ENCODE measurements around a stretch of chr9.

DNA sequence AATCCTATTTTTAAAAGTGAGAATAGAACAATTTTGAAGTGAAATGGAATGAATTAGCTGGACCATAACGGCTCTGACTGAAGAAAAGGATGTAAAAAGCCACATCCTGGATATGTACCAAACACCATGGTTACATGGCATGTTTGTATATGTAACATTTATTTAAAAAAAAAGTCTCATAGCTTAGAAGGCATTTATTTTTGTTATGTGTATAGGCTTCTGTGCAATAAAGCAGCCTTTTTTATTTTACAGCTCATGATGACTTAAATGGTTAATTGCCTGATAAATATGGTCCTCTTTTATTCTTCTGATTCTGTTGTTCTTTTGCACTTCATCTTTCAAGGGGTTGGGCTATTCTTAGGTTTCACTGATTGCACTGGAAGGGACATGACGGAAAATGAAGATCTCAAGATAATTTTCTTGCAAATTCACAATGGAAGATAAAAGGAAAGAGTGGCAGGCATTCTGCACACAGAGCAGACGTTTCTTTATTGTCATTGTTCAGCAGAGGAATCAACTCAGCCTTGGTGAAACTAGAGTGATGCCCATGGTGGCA is 63.1 kb downstream of the DOCK8 start:
- PRO-cap, result no peak

- PRO-cap, result no peak
Observed at GRCh38 chr9:278289-279405, 64.0 kb downstream of the DOCK8 start.

DNA sequence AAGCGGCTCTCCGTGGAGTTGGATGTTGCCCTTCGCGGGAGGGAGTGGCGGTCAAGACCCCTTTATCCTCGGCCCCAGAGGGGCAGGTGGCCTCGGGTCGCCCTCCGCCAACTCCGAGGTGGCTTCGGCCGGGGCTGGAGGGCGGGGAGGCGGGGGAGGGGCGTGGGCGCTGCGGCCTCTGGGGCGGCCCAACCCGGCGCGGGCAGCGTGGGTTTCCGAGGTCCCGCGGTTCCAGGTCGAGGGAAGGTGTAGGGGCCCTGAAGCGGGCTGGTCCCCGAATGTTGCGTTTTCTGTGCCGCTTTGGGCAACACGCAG is 664 bp downstream of the KANK1 start:
- PRO-cap, result no peak

DNA sequence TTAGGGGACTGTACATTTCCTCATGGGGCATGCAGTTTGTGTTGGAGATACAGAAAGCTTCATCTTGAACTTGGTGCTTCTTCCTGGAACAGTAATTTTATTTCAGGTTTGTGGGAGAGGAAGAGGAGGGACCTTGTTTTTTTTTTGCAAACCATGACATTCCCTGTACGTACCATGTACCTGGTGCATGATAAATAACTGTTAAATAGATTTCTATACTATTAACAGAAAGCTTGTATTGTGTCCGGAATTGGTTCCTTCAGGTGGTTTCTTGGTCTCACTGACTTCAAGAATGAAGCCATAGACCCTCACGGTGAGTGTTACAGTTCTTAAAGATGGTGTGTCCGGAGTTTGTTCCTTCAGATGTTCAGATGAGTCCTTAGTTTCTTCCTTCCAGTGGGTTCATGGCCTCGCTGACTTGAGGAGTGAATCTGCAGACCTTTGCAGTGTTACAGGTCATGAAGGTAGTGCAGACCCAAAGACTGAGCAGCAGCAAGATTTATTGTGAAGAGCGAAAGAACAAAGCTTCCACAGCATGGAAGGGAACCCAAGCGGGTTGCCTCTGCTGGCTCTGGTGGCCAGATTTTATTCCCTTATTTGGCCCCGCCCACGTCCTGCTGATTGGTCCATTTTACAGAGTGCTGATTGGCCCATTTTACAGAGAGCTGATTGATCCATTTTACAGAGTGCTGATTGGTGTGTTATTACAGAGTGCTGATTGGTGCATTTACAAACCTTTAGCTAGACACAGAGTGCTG is 72.3 kb downstream of the KANK1 start:
- PRO-cap, result no peak

DNA sequence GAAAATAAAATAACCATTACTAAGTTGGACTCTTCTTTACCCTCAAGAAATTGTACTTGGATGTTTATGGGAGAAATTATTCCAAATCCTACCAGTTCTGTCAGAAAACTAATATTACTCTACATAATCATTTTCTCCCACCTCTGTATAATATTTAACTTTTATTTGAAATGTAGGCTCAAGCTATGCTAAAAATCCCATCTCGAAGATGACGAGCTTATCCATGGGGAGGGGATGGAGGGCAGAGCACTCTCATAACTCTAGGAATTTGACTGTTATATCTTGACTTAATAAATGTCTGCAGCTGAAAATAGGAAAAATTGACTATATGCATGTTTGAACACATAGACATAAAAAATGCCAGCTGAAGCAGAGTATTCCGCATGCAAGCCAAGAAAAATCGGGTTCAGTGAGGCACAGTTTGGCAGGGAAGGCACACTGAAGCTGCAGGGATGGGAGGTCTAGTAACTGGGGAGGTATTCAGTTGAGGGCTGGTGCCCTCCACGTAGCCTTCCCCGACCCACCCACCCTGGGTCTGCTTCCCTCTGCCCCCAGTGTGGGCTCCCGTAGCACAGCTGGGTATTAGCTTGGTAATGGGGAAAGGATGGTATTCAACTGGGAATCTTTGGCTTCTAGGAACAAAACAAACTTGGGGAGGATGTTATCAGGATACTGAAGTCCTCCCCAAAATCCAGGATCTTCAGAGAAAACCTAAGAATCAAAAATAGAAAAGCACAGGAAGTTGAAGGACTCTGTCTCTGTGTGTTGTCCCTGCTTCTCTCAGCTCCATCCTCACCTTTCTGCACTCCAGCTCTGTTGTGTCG is 74.4 kb downstream of the KANK1 start:
- PRO-cap, result no peak

DNA sequence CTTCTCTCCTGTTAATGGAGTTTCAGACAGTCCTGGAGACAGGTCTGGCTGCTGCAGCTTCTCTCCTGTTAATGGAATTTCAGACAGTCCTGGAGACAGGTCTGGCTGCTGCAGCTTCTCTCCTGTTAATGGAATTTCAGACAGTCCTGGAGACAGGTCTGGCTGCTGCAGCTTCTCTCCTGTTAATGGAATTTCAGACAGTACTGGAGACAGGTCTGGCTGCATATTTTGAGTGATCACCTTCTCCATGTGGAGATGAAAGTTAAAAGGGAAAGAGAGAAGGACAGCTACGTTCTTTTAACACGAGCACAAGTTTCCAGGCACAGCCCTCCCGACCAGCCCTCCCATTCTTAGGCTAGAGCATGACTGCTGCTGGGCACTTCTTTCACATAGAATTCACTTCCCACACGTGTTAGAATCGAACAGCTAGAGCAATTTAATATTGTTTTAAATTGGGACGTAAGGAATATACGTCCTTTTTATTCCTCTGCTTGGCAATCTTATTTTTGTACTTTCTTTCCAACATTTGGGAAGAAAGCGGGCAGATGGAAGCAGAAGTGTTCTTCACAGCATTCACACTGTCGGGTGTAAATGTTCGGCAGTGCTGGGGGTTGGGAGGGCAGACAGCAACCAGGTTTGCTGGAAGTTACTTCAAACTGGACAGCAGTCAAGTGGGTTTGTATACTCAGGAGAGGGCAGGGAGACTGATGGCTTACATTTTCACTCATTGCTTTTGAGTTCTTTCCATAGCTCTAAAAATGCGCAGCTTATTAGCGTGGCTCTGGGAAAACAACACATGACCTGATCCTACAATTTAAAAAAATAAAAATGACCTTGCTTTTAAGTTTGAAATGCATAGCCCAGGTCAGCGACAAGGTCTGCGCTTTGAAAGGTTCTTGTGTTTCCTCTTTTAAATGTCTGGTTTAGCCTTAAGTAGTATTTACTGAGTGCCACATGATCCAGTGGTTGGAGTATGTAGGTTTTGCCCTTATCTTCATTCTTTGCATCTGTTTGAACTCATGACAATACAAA is 133.1 kb upstream of the DMRT1 start:
- PRO-cap, result no peak

DNA sequence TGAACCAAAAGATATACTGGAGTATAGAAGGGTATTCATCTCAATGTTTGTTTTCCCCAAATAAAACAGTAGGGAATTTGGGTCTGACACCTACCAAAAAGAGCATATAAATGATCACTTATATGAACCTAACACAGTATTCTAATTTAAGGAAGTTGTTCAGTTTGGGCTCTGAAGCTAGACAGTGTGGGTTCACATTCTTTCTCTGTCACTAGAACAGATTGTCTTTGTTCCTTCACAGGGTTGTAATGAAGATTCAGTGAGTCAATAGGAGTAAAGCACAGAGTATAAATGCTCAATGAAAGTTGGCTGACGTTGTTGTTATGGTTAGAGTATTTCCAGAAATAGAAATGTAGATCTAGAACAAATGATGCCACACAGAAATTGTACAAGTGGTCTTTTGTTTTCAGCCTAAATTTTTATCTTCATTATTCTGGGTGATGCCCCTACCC is 125.5 kb upstream of the DMRT1 start:
- PRO-cap, result no peak

- PRO-cap, result no peak
Observed at GRCh38 chr9:742135-742414, 99.4 kb upstream of the DMRT1 start.

- PRO-cap, result no peak
Observed at GRCh38 chr9:752088-752376, 89.5 kb upstream of the DMRT1 start.

DNA sequence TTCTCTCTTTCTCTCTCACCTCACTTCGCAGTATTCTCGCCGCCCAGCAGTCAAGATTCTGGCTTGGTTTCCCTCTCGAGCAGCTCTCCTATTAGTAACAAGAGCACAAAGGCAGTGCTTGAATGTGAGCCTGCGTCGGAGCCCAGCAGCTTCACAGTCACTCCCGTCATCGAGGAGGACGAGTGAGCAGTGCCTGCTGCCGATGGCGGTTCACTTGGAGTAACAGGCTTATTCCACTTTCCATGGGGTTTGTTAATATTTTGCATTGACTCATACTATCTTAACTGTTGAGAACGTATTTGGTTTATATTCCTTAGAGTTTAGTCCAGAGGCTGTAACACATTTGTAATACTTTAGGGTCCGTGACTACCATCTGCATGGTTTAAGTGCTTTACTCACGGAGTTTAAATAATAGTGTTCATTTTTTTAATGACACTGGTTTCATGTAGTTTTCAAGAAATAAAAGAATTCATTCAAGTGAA is 8.5 kb upstream of the DMRT3 start:
- PRO-cap, result no peak

GRCh38 chr9:1042196-1042757 is 7.9 kb upstream of the DMRT2 start:
- PRO-cap, result no peak

DNA sequence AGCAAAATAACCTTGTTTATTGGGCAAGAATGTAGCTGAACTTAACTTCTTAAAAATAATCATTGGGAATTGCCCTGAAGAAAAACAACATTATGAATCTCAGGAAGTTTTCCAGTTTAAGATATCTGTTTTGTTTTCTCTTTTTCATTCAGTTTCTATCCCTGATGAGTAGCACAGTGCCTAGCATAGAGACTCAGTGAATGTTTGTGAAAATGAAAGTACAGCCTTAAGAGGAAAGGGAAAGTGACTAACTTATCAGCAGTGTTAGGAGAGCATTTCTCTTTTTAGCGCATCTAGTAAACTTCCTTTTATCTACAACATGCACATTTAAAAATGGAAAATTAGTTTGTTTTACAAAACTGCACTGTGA is 110.7 kb downstream of the SMARCA2 start:
- PRO-cap, result no peak

DNA sequence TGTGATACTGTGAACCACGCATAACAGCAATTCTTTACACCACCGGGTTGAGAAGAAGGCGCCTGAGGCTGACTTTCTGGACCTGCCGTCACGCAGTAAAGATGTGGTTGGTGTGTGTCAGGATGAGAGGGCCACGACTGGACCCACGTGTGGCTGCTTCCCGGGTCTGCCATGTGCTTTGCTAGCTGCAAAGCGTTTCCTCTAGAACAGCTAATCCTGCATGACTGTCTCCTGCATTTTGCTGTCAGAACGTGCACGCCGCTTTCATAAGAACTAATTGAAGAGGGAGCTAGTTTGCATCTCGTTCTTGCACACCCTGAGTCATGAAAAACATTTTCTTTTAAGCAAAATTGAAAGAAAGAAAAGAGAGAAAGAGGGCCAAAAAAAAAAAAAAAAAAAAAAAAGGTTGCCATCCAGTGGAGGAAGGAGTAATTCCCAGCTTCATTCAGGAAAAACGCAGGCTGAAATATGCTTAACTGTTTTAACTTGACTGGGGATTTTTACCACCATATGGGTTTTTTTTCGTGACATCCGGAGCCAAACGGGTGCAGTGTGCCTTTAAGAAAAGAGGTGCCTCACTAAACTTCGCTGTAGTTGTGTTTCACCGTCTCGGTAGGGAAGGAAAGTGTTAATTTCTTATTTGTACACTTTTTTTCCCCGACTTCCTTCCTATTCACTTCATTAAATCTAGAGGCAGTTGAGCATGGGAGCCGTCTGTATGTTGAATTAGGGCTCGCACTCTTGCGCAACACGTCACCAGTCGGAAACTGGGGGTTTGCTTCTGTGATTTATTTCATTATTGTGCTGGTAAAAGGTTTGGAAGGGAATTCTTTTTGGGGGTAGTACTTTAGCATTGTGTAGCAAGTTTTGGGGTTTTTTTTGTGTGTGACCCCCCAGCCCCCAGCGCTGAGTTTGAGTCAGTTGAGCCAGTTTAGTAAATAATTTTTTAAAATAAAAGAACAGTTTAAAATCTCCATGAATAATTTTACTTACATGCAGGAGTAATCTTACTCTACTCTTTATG is 142.9 kb downstream of the SMARCA2 start:
- PRO-cap, result bidirectional peak, plus-strand start at position 540 of the sequence, minus-strand start at position 331 of the sequence

DNA sequence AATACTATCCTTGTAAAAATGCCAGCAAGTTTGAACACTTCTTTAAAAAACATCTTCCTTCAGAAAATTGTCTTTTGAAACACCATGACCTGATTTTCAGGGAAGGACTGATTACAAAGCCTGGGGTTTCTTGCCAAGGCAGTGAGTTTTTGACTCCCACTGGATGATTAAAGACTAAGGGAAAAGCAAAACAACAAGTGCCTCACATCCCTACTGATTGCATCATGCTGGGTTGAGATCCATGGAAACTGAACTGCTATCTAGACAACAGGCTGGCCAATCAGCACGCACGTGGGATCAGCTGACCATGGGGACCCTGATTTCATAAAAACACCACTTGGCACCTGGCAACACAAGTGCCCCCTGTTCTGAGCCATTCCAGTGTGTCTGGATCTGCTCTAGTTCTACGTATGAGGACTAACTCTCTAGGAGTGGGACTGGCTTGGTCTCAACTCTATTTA is 212.3 kb downstream of the SMARCA2 start:
- PRO-cap, result no peak

DNA sequence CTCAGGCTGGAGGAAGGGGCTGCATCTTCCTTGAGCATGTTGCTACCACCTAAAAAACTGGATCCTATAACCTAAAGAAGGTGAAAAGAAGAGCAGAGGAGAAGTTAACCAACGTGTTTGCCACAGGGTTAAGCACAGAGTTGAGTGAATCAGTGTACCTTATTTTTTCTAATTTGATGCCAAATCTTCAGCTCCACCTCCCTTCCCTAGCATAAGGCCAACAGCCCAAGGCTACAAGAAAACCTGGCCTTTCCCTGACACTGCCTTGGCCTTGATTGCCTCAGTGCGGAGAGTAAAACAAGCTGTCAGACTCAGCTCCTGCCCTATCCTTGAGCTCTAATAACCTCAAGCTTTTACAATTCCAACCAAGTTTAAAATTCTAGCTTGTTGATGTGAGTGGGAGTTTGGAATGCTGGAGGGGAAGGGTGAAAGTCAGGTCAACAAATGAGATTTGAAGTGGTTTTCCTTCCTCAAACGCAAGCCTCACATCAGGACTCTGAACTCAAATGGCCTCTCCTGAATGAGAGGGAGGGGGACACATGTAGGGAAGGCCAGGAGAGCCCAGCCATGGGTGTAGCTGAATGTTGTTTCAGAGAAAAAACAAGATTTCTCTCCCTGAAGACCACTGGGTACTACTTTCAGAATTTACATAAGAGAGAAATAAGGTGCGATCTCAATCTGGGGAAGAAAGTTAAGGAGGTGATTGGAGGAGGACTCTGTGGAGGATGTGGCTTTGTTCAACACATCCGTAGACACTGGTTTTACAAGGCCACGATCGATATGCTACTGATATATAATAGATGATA is 196.9 kb upstream of the VLDLR start:
- PRO-cap, result no peak

DNA sequence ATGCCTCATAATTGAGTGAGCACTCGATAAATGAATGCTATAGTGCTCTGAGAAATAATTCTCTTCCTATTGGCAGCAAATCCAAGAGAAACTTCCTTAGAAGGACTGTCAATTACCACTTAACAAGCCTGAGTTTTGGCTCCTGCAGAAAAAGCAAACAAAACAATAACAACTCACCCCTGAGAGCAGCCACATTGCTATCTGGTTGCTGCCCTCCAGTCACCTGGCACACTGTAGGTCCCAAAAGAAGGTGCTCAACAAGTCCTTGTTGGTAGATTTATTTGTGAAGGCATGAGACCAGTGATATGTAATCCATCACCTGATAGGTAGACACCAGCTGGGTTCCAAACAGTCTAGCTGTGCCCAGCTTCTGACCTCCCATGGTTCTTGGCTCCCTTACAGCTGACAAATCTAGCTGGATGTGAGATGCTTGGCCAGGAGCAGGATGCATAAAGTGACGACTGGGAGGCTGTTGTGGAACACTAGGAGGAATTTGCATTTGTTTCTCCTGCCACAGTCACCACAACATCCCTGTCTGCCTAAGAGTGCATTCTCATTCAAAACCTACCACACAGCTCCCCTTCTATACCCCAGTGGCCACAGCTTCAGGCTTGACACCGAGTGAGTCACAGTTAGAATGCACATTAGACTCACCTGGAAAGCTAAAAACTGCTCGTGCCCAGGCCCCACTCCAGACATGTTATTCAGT is 7.9 kb upstream of the VLDLR start:
- PRO-cap, result no peak

DNA sequence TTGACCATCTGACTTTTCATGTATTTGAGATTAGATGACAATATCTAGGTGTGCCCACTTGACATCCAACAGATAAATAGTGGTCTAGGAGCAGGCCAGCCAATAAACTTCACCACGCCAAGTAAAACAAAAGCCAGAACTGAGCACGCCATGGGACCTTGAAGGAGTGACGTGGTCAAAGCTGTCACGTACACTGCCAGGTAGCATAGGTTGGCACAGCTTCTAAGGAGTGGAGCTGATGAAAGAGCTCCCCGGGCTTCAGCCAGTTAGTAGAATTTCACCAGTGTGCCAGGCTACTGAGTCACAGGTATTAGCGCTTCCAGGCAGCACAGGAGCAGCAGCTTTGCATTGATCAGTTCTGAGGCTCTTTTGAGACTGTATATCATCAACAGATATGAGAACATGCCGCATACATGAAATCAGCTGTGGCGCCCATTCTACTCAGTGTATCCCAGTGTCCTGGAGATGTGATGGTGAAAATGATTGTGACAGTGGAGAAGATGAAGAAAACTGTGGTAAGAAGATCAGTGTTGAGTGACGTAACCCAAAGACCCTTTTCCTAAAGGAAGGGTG is 19.5 kb downstream of the VLDLR start:
- PRO-cap, result no peak

DNA sequence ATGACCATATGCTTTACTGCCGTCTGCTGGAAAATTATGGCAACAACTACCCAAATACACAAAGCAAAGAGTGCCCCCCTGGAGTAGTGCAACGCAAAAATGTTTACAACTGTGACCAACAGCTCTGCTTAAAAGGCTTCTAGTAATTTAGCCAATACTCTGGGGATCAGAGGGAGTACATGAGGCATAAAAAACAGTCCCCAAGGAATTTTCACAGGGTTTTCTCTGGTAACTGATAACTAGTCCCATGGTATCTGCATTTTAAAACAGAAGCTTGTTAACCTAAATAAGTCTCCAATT is 10.9 kb downstream of the KCNV2 start:
- PRO-cap, result no peak

GRCh38 chr9:3491874-3492905 is 33.6 kb downstream of the RFX3 start:
- PRO-cap, result no peak

DNA sequence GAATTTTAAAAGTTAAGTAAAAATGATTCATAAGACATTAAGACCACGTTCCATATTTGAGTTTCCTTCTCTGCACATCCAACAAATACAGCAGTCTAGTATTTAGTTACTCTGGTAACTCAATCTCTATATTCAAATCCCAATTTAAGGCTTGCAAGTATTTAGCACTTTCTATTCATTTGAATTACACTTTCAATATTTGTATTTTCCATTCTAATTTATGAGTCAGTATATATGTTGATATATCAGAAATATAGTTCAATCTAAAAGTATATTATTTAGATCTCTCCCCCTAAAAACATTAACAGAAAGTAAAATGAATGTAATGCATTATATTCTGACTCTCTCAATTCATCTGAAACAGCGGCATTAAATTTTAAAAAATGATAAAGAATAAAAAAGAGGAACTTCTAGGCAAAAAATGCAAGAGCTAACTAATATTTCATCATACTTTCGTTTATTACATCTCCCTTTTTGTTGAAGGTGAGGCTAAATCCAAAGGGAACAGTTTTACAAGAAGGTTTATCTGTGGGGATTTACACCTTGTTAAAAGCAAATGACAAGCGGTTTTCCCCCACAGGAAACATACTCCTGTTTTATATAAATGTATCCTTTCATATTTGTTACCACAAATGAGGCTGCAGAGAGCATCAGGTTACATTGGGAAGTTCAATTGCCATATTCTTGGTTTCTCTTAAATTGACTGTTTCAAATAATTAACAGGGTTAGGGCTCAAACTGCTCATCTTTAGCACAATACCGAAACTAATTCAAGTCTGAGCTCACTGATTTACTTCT is 17.5 kb downstream of the RFX3 start:
- PRO-cap, result no peak